Left cardiac atrium (tissue), 1 donor: Measurements from ENCODE around the genes GRAMD1B, VWA5A, OR8B4, ESAM and MSANTD2.

- PRO-cap: bidirectional peak, plus-strand start at chr11:123062661, minus-strand start at chr11:123062139; bidirectional peak, plus-strand start at chr11:123062986, minus-strand start at chr11:123062992
Observed at GRCh38 chr11:123062258-123063312, 649 bp upstream of the HSPA8 start.

- PRO-cap: no peak
Observed at GRCh38 chr11:123122059-123123017, 60.4 kb upstream of the HSPA8 start.

- PRO-cap: no peak
Observed at GRCh38 chr11:123429746-123430756, at the start of gene GRAMD1B. GRAMD1B (plus strand) TSS chr11:123430269.

- PRO-cap: no peak
Observed at GRCh38 chr11:123430757-123431606, 913 bp downstream of the GRAMD1B start.

- PRO-cap: no peak
Observed at GRCh38 chr11:123603744-123604378, 50.6 kb downstream of the SCN3B start.

DNA sequence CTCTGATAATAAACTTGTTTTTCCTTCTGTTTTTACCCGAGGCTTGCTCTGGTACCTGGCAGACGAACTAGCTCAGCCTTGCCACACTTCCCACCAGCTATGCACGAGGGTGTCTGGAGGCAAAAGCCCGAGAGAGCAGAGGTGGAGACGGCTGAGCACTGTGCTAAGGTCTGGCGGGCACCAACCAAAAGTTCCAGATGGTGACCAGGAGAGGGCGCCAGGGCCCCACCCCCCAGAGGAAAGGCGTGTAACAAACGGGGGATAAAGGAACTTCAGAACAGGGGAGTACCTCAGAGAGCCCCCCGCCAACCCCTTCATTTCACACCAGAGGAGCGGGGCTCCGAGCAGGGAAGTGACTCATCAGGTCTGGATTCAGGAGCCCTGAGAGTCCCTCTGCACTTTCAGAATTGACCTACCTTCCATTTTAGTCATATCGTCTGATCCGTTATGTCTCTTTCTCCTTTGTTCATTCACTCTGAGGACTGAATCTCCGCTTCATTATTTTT lies 13.4 kb downstream of the SCN3B start:
- PRO-cap: no peak

GRCh38 chr11:124113833-124114441 lies 1.3 kb upstream of the VWA5A start:
- PRO-cap: no peak

GRCh38 chr11:124114727-124115547 lies at the start of gene VWA5A:
VWA5A (plus strand) TSS chr11:124115450.
- PRO-cap: unidirectional peak, plus-strand start at chr11:124115455

- PRO-cap: no peak
Observed at GRCh38 chr11:124424767-124425174, at the start of gene OR8B4. OR8B4 (minus strand) TSS chr11:124424871.

GRCh38 chr11:124657302-124657604 lies 16.3 kb downstream of the SIAE start:
- PRO-cap: no peak

DNA sequence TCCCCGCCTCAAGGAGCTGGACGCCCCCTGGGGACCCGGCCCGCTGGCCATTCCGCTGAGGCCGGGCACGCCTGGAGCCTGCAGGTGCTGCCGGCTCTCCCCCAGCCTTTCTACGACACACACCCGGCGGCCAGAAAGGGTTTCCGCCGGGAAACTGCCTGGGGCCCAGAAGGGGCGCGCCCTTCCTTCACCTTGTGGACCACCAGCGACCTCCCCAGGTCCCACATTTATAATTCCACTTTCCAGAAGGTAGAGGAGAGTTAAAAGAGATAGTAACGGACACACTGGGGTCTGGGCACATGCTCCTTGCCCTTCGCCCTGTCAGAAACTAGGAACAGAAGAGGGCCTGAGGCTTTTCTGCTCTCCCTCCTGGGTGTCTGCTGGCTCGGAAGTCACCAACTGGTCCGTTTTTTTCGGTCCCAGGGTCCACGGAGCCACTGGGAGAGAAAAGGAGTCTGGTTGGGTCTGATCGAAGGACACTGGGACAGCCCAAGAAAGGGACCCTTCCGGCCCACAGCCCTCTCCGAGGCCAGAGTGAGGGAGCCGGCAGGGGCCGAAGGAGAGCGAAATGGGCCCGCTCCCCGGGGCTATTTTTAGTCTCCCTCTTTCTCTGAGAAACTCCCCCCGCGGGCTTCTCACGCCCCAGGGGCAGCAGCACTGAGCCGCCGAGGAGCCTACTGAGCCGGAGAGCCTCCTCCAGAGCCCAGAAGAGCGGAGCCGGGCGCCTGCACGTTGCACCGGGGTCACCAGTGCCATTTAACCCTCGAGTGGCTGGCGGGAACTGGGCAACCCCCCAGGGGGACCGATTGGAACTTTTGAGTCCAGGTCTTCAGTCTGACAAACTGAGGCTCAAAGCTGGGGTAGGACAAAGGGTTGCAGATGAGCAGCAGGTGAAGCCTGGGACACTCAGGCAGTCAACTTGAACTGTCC lies 2.0 kb downstream of the ESAM start:
- PRO-cap: bidirectional peak, plus-strand start at position 706 of the sequence, minus-strand start at position 536 of the sequence

DNA sequence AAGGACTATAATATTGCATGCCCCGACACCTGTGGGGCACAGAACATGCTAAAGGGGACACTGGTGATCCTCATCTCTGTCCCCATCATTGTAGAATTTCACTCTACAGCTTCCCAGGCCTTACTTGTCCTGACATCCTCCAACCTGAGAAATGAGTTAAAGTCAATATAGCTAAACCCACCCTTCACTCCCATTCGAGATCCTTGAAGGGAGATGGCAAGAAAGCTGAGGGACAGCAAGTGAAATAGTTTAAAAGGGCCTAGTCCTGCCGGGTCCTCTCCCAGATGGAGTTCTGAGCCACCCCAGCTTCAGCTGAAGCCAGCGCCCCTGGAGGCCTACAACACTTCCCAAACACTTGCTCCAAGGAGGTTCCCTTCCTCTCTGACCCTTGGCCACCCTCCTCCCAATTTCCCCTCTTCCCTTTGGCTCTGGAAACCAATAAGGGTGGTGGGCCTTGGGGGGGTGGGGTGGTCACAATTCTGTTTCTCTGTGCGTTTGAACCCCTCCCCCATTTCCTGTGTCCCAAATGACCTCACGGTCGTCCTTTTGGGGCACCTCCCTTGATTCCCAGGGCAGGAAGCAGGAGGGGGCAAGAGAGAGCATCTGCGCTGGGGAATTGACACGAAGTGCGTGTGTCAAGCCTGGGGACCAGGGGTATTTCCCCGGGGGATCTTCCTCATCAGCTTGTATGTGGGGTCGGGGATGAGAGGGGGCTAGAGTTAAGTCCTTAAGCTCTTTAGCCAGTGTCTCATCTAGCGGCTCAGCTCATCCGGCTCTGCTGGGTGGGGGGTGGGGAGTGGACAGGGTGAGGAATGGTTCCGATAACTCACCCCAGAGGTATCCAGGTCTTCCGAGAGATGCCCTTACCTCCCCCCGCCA lies 851 bp downstream of the ESAM start:
- PRO-cap: bidirectional peak, plus-strand start at position 592 of the sequence, minus-strand start at position 314 of the sequence

- PRO-cap: bidirectional peak, plus-strand start at chr11:124762350, minus-strand start at chr11:124762290
Observed at GRCh38 chr11:124762124-124762712, at the start of gene ESAM. ESAM (minus strand) TSS chr11:124762290.

DNA sequence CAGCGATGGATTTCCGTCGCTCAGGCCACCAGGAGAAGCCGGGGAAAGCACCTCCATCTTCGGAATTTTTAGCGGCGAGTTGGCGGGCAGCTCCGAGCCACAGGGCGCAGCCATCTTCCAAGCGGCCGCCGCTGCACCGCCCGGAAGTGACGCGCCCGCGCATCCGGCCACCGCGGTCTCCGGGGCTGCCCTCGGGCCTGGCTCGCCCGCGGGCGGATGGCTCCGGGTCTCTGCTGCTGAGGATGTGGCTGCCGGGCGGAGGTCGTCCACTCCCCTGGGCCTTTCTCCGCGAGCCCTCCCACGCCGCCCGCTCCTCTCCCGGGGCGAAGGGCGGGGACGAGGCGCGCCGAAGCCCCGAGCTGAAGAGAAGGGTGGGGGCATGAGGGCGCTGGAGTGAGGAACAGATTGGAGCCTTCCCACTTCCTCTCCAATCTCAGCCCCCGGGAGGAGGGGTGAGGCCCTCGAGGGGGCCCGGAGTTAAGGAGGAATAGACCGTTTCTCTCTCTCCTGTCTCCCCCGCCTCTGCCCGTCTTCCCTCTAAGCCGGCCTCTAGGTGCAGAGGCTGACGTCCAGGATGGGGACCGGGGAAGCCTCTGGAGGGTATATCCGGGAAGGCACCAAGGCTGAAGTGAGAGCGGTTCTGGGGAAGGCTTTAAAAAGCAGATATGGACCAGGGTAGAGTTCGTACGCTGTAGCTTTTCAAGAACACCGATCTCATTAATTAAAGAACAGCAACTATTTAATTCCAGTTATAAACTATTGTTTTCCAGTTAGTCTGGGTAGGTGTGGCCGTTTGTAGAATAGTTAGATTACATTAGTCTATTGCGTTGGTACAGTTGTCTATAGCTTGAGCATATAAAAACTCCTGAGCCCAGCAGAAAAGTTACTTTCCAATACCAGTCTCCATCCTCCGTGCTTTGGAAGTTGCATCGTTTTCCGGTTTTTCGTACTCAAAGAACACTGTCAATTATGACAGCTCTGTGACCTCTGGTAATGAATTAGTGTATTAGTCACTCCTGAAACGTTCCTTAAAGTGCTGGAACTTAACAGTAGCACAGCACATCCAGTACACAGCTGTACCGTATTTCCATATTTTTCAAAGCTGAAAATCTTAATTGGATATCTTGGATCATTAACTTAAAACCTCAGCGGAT lies at the start of gene MSANTD2:
Gene MSANTD2, minus strand, starts transcription at position 140 of the 1,154 bp plus-strand sequence.
- PRO-cap: bidirectional peak, plus-strand start at position 162 of the sequence, minus-strand start at position 140 of the sequence; bidirectional peak, plus-strand start at position 455 of the sequence, minus-strand start at position 395 of the sequence

DNA sequence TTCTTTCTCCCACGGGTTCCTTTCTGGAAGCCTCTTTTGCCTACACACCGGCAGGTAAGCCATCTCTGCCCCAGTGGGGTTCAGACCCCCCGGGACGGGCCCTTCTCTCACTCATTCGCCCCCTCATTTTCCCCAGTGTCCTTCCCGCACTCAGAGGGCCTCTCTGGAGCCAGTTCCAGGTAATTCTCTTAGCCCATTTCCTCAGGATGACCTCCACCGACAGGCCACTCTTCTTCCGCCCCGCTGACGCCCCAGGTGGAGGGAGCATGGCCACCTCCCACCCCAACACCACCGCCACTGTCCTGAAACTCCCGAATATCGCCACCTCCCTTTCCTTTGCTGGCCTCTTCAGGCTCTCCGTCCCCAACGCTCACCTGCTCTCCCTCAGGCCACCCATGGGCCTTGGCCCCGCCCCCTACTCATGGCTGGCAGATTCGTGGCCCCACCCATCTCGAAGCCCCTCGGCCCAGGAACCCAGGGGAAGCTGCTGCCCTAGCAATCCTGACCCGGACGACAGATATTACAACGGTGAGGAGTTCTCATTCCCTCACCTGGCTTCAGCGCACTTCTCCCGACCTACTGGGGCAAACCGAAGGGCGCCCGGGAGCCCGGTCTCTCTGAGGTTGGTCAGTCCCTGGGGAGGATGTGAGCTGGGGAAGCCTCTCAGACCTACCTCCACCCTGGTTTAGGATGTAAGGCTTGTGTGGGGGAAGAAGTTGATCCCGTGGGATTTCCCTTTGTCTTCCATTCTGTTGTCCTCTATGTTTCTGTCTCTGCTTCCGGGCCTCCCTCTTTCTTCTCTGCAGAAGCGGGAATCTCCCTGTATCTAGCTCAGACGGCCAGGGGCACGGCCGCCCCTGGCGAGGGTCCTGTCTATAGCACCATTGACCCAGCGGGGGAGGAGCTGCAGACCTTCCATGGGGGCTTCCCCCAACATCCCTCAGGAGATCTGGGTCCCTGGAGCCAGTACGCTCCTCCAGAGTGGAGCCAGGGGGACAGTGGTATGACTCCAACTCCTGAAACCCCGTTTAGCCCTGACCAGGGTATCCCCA lies 12.2 kb downstream of the ROBO3 start:
- PRO-cap: no peak

GRCh38 chr11:124987264-124988106 lies 33.5 kb downstream of the CCDC15 start:
- PRO-cap: no peak

DNA sequence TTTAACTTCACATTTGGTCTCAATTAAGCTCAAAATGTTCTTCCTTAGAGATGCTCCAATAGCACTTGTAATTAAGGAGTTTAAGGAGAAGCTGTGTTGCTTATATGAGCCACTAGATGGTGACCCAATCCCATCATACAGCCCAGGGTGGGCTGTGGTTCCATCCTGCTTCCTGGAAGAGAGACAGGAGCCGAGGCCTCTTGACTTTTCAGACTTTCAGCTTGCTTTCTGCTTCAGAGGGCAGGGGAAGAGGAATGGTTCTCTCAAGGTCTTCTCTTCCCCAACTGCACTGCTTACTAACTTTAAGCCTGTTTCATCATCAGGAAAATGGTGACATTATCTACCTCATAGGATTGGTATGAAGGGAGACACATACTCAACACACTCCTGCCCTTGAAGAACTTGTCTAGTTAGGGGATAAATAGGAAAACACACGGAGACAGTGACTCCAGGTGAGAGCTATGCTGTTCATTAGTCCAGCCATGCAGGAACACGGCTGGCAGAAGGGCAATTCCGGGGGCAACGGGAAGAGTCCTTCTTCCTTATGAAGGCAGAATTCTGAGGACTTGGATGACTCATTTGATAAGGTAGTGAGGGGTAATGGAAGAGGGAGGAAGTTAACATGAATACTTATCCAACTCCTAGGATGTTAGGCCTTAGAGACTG lies 20.0 kb downstream of the TMEM218 start:
- PRO-cap: no peak

DNA sequence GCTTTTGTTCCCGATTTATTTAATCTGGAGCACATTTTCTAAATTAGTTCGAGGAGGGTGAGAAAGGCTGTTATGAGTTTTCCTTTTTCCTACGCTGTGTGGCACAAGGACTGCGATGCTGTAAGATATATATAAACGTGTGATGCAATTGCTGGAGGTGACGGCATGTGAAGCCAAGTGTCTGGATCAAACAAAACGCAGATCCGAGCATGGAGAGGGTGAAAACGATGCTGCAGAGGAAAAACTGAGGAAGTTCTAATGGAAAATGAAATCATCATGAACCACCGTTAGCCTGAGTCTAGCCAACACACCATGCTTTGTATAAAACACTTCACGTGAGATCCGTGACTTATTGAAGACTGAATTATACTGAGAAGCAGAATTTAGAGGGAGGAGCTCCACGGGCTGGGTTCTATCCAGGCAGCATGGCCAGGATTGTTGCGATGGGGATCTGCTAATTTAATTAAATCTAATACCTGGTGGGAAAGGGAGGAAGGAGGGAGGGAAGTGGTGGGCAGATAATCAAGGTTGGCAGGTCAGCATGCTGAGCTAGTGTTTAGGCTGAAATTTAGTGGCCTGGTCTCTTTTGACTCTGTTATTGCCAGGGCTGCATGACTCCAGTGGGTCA lies 4.5 kb downstream of the PKNOX2 start:
- PRO-cap: unidirectional peak, minus-strand start at position 100 of the sequence

GRCh38 chr11:125457691-125458401 lies 38.2 kb downstream of the FEZ1 start:
- PRO-cap: no peak

DNA sequence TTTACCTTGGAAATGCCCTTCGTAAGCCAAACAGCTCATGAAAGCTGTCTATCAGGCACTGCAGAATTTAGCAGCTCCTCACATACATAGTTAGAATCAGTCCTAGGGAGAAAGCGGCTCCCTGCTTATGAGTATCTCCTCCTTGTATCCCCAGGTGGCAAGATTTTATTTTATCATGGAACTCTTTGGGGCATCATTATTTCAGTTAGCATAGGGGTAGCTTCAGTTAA lies 4.8 kb upstream of the EI24 start:
- PRO-cap: no peak